Measurements from ENCODE around the gene C10orf95.

DNA sequence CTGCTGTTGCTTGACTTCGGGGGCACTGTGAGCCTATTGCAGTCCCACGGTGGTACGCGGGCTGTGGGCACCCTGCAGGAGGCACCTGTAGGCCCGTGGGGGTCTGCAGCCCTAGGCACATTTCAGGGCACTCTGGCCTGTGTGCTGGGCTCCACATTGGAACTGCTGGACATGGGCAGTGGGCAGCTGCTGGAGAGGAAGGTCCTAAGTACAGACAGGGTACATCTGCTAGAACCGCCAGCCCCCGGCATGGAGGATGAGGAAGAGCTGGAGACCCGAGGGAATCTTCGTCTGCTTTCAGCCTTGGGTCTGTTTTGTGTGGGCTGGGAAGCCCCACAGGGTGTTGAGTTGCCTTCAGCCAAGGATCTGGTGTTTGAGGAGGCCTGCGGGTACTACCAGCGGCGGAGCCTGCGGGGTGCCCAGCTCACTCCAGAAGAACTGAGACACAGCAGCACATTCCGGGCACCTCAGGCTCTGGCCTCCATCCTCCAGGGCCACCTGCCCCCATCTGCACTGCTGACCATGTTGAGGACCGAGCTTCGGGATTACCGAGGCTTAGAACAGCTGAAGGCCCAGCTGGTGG, 1.3 kb downstream of the HPS6 start:
- RAMPAGE, long total RNA, result no peak
- RRBS, result no CpG with 5 or more reads among the region's 17 CpGs
PRO-cap:
- standard, result no peak
- CoPRO, capped RNA only, 2 experiments, result no peak in any of the 2 experiments
- CoPRO, capped and uncapped RNA, 2 experiments, result no peak in any of the 2 experiments
- CoPRO, uncapped RNA only, 2 experiments, result no peak in any of the 2 experiments
CAGE:
- cytosol, long polyA plus RNA, result no peak
- long polyA plus RNA, result no peak
- nucleolus, long total RNA, result no peak
- nucleus, long polyA plus RNA, result no peak

DNA sequence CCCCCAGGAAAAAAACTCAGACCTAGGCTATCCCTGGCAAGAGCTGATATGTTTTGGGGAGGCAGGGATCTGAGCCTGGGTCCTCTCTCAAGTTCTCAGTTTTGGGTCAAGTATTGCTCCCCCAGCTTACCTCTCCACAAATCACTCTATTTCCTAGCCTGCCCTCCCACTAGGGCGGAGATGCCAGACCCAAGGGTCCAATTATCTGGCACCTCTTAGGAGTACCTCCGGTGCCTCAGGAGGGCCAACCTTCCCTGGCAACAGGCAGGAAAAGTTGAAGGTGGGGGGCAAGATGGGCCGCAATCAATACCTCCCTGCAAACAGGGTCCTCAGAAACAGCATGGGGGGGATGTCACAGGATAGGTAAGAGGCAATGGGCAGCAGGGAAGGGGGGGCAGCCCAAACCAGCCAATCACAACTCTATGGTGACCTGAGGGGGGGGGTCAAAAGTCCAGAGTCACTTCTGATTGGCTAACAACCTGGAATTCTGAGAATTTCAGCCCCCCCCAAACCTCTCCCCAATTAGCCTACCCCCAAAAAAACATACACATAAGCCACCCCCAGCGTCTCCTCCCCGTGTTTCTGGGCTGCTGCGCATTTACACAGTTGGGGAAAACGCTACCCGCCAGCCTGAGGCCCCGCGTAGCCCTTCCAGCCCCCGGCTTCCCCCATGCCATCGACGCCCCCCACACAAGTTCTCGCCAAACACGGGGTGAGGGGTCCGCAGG, 691 bp downstream of the LDB1 start:
- RAMPAGE, long total RNA, result no peak
- RRBS, result no CpG with 5 or more reads among the region's 16 CpGs
PRO-cap:
- standard, result bidirectional peak, plus-strand start at position 577 of the sequence, minus-strand start at position 337 of the sequence
- CoPRO, capped RNA only, 2 experiments, result peak in 2 of 2 experiments; most common plus-strand start position 577 of the sequence (in 2); most common minus-strand start position 331 of the sequence (in 1)
- CoPRO, capped and uncapped RNA, 2 experiments, result peak in 1 of 2 experiments; most common plus-strand start position 577 of the sequence (in 1); most common minus-strand start position 351 of the sequence (in 1)
- CoPRO, uncapped RNA only, 2 experiments, result peak in 1 of 2 experiments; most common plus-strand start position 577 of the sequence (in 1); most common minus-strand start position 307 of the sequence (in 1)
CAGE:
- cytosol, long polyA plus RNA, result no peak
- long polyA plus RNA, result no peak
- nucleolus, long total RNA, result no peak
- nucleus, long polyA plus RNA, result no peak

DNA sequence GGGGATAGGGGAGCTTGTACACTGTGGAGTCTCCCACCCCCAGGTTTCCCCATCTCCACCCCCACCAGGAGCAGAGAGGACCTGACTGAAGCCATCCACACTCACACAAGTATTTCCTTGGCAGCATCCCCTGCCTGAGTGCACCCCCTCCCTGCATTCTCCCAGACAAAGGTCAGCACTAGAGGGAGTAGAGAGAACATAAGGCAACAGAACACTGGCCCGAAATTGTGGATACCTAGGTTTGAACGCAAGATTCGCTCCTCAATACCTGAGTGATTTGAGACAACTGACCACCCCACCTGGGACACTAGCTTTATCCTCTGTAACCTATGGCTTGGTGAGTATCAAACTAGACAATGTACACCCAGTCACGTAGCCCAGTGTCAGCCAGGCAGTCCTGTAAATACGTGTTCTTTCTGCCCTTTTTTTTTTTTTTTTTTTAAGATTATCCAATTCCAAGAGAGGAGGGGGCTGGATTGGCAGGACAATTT, 1.9 kb upstream of the LDB1 start:
- RAMPAGE, long total RNA, result no peak
- RRBS, result no CpG with 5 or more reads among the region's 5 CpGs
PRO-cap:
- standard, result no peak
- CoPRO, capped RNA only, 2 experiments, result no peak in any of the 2 experiments
- CoPRO, capped and uncapped RNA, 2 experiments, result no peak in any of the 2 experiments
- CoPRO, uncapped RNA only, 2 experiments, result no peak in any of the 2 experiments
CAGE:
- cytosol, long polyA plus RNA, result no peak
- long polyA plus RNA, result no peak
- nucleolus, long total RNA, result no peak
- nucleus, long polyA plus RNA, result no peak

DNA sequence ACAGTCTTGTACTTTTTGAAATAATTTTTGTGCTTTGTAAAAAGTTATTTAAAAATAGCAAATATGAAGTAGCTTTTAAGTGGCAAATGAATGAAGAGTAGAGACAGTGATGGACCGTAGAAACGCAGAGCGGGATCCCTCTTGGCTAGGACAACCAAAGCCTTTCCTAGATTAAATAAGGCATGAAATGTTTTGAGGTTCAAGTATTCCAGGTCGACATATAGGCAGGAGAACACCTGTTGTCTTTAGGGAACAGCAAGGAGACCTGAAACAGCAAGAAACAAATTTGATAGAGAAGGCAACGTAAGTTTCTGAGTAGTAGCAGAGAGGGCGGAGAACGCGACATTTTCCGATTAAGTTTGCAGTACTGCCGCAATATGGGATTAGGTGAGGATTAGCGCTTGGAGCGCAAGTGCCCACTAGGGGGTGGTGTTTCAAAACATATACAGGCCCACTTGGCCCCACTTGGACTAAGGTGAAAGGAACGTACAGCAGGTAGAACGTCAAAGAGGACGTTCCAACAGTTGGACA, 563 bp upstream of the PPRC1 start:
- RAMPAGE, long total RNA, result no peak
- RRBS, result no CpG with 5 or more reads among the region's 15 CpGs
PRO-cap:
- standard, result bidirectional peak, plus-strand start at position 473 of the sequence, minus-strand start at position 369 of the sequence
- CoPRO, capped RNA only, 2 experiments, result no peak in any of the 2 experiments
- CoPRO, capped and uncapped RNA, 2 experiments, result no peak in any of the 2 experiments
- CoPRO, uncapped RNA only, 2 experiments, result no peak in any of the 2 experiments
CAGE:
- cytosol, long polyA plus RNA, result no peak
- long polyA plus RNA, result no peak
- nucleolus, long total RNA, result no peak
- nucleus, long polyA plus RNA, result no peak

DNA sequence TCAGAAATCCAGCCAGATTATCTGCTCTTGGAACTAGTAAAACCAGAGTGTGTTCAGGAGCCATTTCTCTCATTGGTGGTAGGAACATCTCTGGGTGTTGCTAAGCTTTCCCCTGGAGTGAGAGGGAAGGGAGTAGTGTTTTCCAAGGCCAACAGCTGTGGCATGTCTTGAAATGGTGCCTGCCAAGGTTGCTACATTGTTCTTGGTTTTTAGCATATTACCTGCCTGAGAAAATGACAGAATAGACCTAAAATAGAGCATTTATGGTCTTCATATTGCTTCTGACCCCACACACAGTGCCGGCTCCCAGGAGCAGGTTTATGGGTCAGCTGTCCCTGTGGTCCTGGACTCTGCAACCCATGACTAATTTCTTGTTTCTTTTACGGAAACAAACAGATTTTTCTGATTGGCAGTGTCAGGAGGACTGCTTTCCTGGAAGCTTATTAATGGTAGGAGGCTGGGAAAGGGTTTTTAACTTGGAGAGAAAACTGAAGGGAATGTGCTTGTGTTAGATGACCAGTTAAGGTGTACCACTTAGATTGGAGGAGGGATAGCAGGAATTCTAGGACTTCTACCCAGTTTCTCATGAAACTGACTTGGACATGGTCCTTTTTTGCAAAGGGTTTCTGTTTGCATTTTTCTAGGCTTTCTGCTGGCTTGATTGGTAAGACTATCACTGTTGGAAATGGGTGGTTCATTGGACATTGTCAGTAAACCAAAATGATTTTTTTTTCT, 17.7 kb downstream of the GBF1 start:
- RAMPAGE, long total RNA, result no peak
- RRBS, result no CpG with 5 or more reads among the region's 2 CpGs
PRO-cap:
- standard, result no peak
- CoPRO, capped RNA only, 2 experiments, result no peak in any of the 2 experiments
- CoPRO, capped and uncapped RNA, 2 experiments, result no peak in any of the 2 experiments
- CoPRO, uncapped RNA only, 2 experiments, result no peak in any of the 2 experiments
CAGE:
- cytosol, long polyA plus RNA, result no peak
- long polyA plus RNA, result no peak
- nucleolus, long total RNA, result no peak
- nucleus, long polyA plus RNA, result no peak

DNA sequence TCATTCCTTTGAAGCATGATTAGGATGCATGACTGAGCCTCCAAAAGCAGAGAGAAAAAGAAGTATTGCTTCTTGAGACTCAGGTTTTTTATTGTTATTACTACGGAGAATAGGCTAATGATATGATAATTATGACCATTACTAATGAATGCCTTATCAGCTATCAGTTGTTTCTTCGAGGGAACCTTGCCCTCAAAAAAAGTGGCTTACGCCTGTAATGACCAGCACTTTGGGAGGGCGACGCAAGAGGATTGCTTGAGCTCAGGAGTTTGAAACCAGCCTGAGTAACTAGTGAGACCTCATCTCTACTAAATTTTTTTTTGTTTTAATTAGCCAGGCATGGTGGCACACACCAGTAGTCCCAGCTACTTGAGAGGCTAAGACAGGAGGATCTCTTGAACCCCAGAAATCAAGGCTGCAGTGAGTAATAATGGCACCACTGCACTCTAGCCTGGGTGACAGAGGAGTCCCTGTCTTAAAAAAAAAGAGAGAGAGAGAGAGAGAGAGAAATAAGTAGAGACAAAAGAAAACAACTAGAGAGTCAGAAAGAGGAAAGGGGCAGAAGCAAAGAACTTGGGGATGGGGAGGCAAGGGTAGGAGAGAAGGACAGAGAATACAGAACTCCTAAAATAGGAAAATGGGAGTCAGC, 34.4 kb downstream of the GBF1 start:
- RAMPAGE, long total RNA, result no peak
- RRBS, result no CpG with 5 or more reads among the region's 5 CpGs
PRO-cap:
- standard, result no peak
- CoPRO, capped RNA only, 2 experiments, result no peak in any of the 2 experiments
- CoPRO, capped and uncapped RNA, 2 experiments, result no peak in any of the 2 experiments
- CoPRO, uncapped RNA only, 2 experiments, result no peak in any of the 2 experiments
CAGE:
- cytosol, long polyA plus RNA, result no peak
- long polyA plus RNA, result no peak
- nucleolus, long total RNA, result no peak
- nucleus, long polyA plus RNA, result no peak

DNA sequence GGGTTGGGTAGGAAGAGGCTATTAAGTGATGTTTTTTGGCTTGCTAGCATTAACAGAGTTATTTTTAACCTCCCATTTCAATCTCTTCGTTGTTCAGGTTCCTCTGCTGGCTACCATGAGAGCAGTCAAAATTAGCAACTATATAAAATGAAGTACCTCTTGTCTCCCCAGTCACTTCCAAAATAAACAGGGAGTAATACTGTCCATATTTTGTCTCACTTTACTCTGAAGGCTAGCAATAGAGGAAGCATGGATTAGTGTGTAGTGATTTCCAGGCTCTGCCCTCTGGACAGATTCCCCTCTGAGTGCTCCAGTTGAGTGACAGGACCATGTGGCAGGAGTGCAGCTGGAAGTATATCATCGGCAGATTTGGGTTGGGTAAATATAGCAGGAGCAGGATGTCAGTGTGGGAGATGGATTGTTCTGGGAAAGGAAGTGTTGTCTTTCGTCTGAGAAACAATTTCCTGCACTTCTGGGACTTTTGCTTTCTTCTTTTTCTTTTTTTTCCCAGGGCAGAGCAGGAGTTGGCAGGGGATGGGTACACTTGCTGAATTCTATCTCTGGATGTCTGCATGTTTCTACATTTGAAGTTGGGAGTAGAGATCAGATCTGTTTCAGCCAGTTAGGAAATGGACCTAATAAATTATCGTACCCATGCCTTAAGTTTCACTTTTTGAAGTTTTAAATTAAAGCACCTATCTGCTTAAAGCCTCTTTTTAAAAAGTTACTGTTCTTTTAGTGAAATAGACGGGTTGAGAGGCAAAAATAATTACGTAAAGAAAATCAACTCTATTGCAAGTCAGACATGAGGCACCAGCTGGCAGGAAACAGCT, 35.4 kb downstream of the GBF1 start:
- RAMPAGE, long total RNA, result no peak
- RRBS, result no CpG with 5 or more reads among the region's 6 CpGs
PRO-cap:
- standard, result no peak
- CoPRO, capped RNA only, 2 experiments, result no peak in any of the 2 experiments
- CoPRO, capped and uncapped RNA, 2 experiments, result no peak in any of the 2 experiments
- CoPRO, uncapped RNA only, 2 experiments, result no peak in any of the 2 experiments
CAGE:
- cytosol, long polyA plus RNA, result no peak
- long polyA plus RNA, result no peak
- nucleolus, long total RNA, result no peak
- nucleus, long polyA plus RNA, result no peak

DNA sequence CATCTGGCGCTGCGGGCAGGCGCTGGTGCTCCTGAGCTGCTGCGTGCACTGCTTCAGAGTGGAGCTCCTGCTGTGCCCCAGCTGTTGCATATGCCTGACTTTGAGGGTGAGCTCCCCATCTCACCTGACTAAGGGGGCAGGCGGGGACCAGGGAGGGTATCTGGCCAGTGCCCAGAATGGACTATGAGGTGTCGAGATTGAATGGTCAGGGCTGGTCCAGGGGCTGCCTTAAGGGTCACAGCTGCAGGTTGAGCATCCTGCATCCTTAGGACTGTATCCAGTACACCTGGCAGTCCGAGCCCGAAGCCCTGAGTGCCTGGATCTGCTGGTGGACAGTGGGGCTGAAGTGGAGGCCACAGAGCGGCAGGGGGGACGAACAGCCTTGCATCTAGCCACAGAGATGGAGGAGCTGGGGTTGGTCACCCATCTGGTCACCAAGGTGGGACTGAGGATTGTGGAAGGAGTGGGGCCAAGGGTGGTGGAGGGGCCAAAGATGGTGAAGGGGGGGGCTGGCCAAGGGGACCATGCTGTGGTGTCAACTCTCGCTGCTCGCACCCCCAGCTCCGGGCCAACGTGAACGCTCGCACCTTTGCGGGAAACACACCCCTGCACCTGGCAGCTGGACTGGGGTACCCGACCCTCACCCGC, 5.0 kb downstream of the NFKB2 start:
- RAMPAGE, long total RNA, result no peak
- RRBS, result no CpG with 5 or more reads among the region's 19 CpGs
PRO-cap:
- standard, result no peak
- CoPRO, capped RNA only, 2 experiments, result no peak in any of the 2 experiments
- CoPRO, capped and uncapped RNA, 2 experiments, result no peak in any of the 2 experiments
- CoPRO, uncapped RNA only, 2 experiments, result no peak in any of the 2 experiments
CAGE:
- cytosol, long polyA plus RNA, result no peak
- long polyA plus RNA, result no peak
- nucleolus, long total RNA, result no peak
- nucleus, long polyA plus RNA, result no peak

GRCh38 chr10:102401725-102402513, 6.4 kb downstream of the NFKB2 start:
- RAMPAGE, long total RNA, result no peak
- RRBS, result no CpG with 5 or more reads among the region's 18 CpGs
PRO-cap:
- standard, result no peak
- CoPRO, capped RNA only, 2 experiments, result no peak in any of the 2 experiments
- CoPRO, capped and uncapped RNA, 2 experiments, result no peak in any of the 2 experiments
- CoPRO, uncapped RNA only, 2 experiments, result no peak in any of the 2 experiments
CAGE:
- cytosol, long polyA plus RNA, result no peak
- long polyA plus RNA, result no peak
- nucleolus, long total RNA, result no peak
- nucleus, long polyA plus RNA, result no peak

GRCh38 chr10:102407743-102408683, 10.6 kb downstream of the PSD start:
- RAMPAGE, long total RNA, result no peak
- RRBS, result no CpG with 5 or more reads among the region's 18 CpGs
PRO-cap:
- standard, result no peak
- CoPRO, capped RNA only, 2 experiments, result no peak in any of the 2 experiments
- CoPRO, capped and uncapped RNA, 2 experiments, result no peak in any of the 2 experiments
- CoPRO, uncapped RNA only, 2 experiments, result no peak in any of the 2 experiments
CAGE:
- cytosol, long polyA plus RNA, result no peak
- long polyA plus RNA, result no peak
- nucleolus, long total RNA, result no peak
- nucleus, long polyA plus RNA, result no peak

- RAMPAGE, long total RNA, result no peak
- RRBS, result 100% methylated on average over 1 of the region's 7 CpGs
PRO-cap:
- standard, result no peak
- CoPRO, capped RNA only, 2 experiments, result no peak in any of the 2 experiments
- CoPRO, capped and uncapped RNA, 2 experiments, result no peak in any of the 2 experiments
- CoPRO, uncapped RNA only, 2 experiments, result no peak in any of the 2 experiments
CAGE:
- cytosol, long polyA plus RNA, result no peak
- long polyA plus RNA, result no peak
- nucleolus, long total RNA, result no peak
- nucleus, long polyA plus RNA, result no peak
These were observed 4.3 kb downstream of the FBXL15 start for GRCh38 chr10:102424945-102425414.

GRCh38 chr10:102431510-102432092, 773 bp downstream of the CUEDC2 start:
- RAMPAGE, long total RNA, result no peak
- RRBS, result no CpG with 5 or more reads among the region's 4 CpGs
PRO-cap:
- standard, result bidirectional peak, plus-strand start at chr10:102431997, minus-strand start at chr10:102431843
- CoPRO, capped RNA only, 2 experiments, result no peak in any of the 2 experiments
- CoPRO, capped and uncapped RNA, 2 experiments, result no peak in any of the 2 experiments
- CoPRO, uncapped RNA only, 2 experiments, result no peak in any of the 2 experiments
CAGE:
- cytosol, long polyA plus RNA, result no peak
- long polyA plus RNA, result no peak
- nucleolus, long total RNA, result no peak
- nucleus, long polyA plus RNA, result no peak

DNA sequence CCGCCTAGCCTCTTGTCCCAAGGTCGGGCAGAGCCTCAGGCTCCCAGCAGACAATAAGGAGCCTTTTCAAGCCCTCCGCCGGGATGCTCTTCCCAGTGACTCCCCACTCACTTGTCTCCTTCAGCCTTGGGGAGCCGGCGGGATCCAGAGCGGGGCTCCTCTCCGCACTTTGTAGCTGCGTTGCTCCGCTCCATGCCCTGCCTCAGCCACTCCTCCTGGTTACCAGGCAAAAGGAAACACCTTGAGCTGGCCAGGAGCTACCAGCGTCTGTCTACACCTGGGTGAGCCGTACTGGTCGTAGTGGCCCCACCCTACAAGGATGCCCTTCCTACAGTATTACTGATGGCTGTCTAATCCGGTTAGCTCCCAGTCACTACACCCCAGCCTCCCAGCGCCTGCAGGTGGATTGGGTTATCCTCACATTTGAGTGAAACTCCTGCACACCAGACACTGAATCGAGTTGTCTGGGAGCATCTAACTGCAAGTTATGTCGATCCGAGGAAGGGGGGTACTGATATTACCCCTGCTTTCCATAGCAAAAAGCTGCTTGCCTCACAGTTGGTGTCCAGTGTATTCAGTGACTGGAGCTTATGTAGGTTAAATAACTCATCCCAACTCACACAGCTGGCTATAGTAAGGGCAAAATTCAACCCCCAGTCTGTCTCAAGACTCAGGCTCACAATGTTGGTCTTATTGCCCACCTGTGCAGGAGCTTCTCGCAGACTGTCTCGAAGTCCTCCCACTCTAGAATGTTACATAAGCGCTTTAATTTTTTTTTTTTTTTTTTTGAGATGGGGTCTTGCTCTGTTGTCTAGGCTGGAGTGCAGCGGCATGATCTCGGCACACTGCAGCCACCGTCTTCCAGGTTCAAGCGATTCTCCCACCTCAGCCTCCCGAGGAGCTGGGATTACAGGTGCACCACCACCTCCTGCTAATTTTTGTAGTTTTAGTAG, at the start of gene C10orf95:
TSS of gene C10orf95 (minus strand) at position 269 of the 953 bp plus-strand sequence.
- RAMPAGE, long total RNA, result no peak
- RRBS, result no CpG with 5 or more reads among the region's 26 CpGs
PRO-cap:
- standard, result no peak
- CoPRO, capped RNA only, 2 experiments, result no peak in any of the 2 experiments
- CoPRO, capped and uncapped RNA, 2 experiments, result no peak in any of the 2 experiments
- CoPRO, uncapped RNA only, 2 experiments, result peak in 2 of 2 experiments; most common plus-strand start position 488 of the sequence (in 1); most common minus-strand start position 293 of the sequence (in 1)
CAGE:
- cytosol, long polyA plus RNA, result no peak
- long polyA plus RNA, result no peak
- nucleolus, long total RNA, result no peak
- nucleus, long polyA plus RNA, result no peak

DNA sequence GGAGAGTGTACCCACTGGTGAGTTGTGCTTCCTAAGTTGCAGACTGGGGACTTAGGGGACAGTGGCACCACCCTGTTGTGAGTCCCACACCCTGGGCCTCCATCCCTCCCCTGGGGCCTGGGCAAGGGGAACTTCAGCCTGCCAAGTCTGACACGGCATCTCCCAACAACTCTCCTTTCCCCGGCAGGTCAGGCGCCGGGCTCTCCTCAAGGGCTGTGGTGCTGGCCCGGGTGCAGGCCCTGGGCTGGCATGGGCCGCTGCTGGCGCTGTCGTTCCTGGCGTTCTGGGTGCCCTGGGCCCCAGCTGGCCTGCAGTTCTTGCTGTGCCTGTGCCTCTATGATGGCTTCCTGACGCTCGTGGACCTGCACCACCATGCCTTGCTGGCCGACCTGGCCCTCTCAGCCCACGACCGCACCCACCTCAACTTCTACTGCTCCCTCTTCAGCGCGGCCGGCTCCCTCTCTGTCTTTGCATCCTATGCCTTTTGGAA, 9.3 kb downstream of the MFSD13A start:
- RAMPAGE, long total RNA, result no peak
- RRBS, result no CpG with 5 or more reads among the region's 17 CpGs
PRO-cap:
- standard, result no peak
- CoPRO, capped RNA only, 2 experiments, result no peak in any of the 2 experiments
- CoPRO, capped and uncapped RNA, 2 experiments, result no peak in any of the 2 experiments
- CoPRO, uncapped RNA only, 2 experiments, result no peak in any of the 2 experiments
CAGE:
- cytosol, long polyA plus RNA, result no peak
- long polyA plus RNA, result no peak
- nucleolus, long total RNA, result no peak
- nucleus, long polyA plus RNA, result no peak

GRCh38 chr10:102555943-102556546, 52.3 kb downstream of the SUFU start:
- RAMPAGE, long total RNA, result no peak
- RRBS, result no CpG with 5 or more reads among the region's 9 CpGs
PRO-cap:
- standard, result no peak
- CoPRO, capped RNA only, 2 experiments, result no peak in any of the 2 experiments
- CoPRO, capped and uncapped RNA, 2 experiments, result no peak in any of the 2 experiments
- CoPRO, uncapped RNA only, 2 experiments, result no peak in any of the 2 experiments
CAGE:
- cytosol, long polyA plus RNA, result no peak
- long polyA plus RNA, result no peak
- nucleolus, long total RNA, result no peak
- nucleus, long polyA plus RNA, result no peak

DNA sequence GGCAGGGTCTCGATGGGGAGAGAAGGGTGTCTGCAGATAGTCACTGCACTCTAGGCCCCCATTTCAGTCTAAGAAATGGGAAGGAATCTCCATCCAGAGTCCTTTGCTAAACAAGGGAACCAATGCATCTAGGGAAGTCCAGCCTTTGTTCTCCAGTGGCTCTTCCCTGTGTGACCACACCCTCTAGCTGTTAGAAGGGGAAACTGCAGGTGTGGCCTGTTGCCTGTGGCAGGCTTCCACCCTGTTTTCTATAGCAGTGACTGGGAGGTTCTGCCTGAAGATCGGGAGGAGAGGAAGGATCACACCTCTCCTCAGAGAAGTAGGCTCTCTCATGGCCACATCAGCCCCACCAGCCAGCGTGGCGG, 47.8 kb upstream of the TRIM8 start:
- RAMPAGE, long total RNA, result no peak
- RRBS, result no CpG with 5 or more reads among the region's 4 CpGs
PRO-cap:
- standard, result no peak
- CoPRO, capped RNA only, 2 experiments, result no peak in any of the 2 experiments
- CoPRO, capped and uncapped RNA, 2 experiments, result no peak in any of the 2 experiments
- CoPRO, uncapped RNA only, 2 experiments, result no peak in any of the 2 experiments
CAGE:
- cytosol, long polyA plus RNA, result no peak
- long polyA plus RNA, result no peak
- nucleolus, long total RNA, result no peak
- nucleus, long polyA plus RNA, result no peak

DNA sequence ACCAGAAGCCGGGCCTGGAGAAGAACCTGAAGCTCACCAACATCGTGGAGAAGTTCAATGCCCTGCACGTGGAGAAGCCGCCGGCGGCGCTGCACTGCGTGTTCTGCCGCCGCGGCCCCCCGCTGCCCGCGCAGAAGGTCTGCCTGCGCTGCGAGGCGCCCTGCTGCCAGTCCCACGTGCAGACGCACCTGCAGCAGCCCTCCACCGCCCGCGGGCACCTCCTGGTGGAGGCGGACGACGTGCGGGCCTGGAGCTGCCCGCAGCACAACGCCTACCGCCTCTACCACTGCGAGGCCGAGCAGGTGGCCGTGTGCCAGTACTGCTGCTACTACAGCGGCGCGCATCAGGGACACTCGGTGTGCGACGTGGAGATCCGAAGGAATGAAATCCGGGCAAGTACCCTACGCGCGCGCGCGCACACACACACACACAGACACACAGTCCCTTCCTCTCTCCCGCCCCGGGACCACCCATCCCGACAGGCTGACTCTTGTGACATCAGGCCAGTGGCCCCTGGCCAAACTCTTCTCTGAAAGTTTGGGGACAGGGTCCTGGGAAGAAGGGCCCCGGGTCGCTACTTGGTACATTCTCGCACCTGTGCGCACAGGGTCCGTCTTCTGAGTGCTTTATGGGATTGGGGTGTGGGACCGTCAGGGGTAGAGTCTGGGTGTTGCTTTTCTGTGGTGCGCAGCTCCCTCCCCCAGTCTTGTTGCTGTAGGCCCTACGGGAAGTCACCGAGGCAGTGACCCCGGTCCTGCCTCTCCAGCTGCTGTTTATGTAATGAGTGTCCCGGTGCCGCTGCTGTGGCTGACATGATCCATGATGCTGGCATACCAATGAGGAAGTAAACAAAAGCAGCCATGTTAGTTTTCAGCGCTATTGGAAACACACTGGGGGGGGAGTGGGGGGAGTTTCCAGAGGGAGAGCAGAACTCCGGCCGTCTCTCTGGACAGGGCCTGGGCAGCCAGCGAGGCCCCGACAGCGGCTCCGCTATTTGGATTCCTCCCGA, 821 bp downstream of the TRIM8 start:
- RAMPAGE, long total RNA, result no peak
- RRBS, result 2% methylated on average over 20 of the region's 69 CpGs
PRO-cap:
- standard, result bidirectional peak, plus-strand start at position 328 of the sequence, minus-strand start at position 288 of the sequence; bidirectional peak, plus-strand start at position 928 of the sequence, minus-strand start at position 766 of the sequence
- CoPRO, capped RNA only, 2 experiments, result no peak in any of the 2 experiments
- CoPRO, capped and uncapped RNA, 2 experiments, result no peak in any of the 2 experiments
- CoPRO, uncapped RNA only, 2 experiments, result no peak in any of the 2 experiments
CAGE:
- cytosol, long polyA plus RNA, result no peak
- long polyA plus RNA, result no peak
- nucleolus, long total RNA, result no peak
- nucleus, long polyA plus RNA, result no peak

- RAMPAGE, long total RNA, result no peak
- RRBS, result no CpG with 5 or more reads among the region's 4 CpGs
PRO-cap:
- standard, result no peak
- CoPRO, capped RNA only, 2 experiments, result no peak in any of the 2 experiments
- CoPRO, capped and uncapped RNA, 2 experiments, result no peak in any of the 2 experiments
- CoPRO, uncapped RNA only, 2 experiments, result no peak in any of the 2 experiments
CAGE:
- cytosol, long polyA plus RNA, result no peak
- long polyA plus RNA, result no peak
- nucleolus, long total RNA, result no peak
- nucleus, long polyA plus RNA, result no peak
These were observed 17.5 kb downstream of the TRIM8 start for GRCh38 chr10:102661840-102662202.

Measured in K562 (cell line).